ENCODE measurements around the genes AK1, BBLN, GOLGA2 and SWI5.

GRCh38 chr9:127808809-127809471, 6.3 kb downstream of the FPGS start:
- RRBS, result no CpG with 5 or more reads among the region's 11 CpGs

GRCh38 chr9:127833830-127834164, 20.7 kb downstream of the ENG start:
- RRBS, result no CpG with 5 or more reads among the region's 2 CpGs

DNA sequence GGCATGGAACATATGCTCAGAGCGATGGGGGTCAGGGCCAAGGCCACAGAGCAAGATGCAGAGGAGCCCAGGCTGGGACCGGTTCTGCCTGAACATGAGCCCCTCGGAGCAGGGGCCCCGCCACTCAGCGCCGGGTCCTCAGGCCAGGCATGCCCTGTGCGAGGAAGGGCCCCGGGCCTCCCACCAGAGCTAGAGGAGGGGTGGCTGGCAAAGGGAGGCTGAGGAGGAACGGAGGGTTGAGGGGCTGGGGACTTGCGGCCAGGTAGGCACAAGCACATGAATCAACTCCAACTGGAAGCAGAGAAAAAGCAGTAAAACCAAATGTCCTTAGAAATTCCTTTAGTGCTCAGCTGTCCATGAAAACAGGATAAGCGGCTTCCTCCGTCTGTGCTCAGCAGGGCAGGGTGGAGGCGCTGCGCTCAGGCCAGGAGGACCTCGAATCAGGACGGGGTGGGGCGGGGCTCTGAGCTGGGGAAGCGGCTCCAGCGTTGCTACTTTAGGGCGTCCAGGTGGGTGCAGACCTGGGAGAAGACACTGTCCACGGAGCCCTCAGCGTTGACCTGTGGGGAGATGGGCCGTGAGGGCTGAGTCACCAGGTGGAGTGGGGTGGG, 9.9 kb downstream of the AK1 start:
- RRBS, result 97% methylated on average over 8 of the region's 23 CpGs

DNA sequence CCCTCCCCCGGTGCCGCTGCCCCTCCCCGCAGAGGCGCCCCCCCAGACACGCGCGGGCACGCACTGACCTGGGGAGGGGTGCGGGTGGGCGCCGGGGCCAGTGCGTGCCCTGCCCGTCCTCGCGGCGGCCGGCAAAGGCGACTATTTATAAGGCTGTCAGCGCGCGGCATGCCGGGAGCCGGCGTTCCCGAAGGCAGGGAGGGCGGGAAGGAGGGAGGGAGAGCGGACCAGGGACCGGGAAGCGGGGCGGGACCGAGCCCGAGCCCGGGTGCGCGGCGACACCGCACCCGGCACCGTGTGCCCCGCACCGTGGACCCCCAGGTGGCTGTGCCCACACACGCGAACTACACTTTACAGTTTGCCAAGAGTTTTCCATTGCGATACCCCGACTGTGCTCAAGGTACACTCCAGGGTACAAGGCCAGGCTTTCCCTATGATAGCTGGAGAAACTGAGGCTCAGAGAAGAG, at the start of gene AK1:
Gene AK1 (minus strand): TSS at position 121 of the 467 bp plus-strand sequence.
- RRBS, result 4% methylated on average over 23 of the region's 45 CpGs

- RRBS, result no CpG with 5 or more reads among the region's 19 CpGs
Measured at GRCh38 chr9:127897152-127897671, 2.2 kb downstream of the ST6GALNAC6 start.

DNA sequence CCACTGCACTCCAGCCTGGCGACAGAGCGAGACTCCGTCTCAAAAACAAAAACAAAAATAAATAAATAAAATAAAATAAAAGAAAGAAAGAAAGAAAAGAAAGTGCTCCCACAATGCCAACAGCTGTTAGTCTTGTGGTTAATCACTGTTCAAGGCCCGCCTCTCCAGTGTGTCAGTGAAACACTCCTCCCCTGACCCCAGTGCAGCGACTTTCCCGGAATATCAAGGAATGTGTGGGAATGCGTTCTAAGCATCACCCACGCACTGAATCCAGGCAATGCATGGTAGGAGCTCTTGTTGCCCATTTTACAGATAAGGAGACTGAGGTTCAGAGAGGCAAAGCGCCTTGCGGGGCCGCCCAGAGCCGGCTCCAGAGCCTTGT, 1.1 kb downstream of the ST6GALNAC6 start:
- RRBS, result no CpG with 5 or more reads among the region's 12 CpGs

DNA sequence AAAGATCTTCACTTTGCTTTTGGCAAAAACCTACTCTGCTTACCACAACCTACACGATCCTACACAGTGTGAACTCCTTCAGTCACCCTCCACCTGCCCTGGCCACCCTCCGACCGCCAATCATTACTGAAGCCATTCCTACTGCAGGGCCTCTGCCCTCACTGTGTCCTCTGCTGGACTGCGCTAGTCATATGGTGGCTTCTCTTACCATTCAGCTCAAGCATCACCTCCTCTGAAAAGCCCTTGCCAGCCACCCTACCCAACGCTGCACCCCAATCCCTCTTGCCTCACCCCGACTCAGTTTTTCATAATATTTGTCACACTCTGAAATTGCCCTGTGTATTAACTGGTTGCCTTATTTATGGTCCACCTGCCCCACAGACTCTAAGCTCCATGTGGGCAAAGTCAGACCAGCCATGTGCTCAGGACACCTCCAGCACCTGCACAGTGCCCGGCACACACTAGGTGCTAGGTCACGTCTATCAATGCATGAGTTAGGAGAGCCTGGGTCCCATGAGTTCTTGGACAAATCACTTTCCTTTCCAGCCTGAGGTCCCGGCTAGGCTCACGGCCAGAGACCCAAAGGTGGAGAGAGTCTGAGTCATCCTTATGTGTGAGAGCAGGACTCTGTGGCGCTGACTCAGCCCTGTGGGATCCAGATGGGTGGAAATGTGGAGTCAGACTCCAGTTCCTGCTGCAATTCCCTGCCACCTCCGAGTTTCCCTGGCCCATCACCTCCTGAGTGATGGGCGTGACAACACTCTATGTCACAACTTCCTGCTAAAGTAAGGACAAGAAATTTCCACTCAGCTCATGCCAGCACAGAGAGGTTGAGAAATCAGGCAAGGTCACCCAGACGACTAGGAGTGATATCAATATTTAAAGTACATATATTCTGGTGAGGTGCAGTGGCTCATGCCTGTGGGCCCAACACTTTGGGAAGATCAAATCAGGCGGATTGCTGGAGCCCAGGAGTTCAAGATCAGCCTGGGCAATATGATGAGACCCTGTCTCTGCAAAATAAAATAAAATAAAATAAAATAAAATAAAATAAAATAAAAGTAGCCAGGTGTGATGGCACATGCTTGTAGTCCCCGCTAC, 2.4 kb upstream of the ST6GALNAC4 start:
- RRBS, result 19% methylated on average over 3 of the region's 16 CpGs

DNA sequence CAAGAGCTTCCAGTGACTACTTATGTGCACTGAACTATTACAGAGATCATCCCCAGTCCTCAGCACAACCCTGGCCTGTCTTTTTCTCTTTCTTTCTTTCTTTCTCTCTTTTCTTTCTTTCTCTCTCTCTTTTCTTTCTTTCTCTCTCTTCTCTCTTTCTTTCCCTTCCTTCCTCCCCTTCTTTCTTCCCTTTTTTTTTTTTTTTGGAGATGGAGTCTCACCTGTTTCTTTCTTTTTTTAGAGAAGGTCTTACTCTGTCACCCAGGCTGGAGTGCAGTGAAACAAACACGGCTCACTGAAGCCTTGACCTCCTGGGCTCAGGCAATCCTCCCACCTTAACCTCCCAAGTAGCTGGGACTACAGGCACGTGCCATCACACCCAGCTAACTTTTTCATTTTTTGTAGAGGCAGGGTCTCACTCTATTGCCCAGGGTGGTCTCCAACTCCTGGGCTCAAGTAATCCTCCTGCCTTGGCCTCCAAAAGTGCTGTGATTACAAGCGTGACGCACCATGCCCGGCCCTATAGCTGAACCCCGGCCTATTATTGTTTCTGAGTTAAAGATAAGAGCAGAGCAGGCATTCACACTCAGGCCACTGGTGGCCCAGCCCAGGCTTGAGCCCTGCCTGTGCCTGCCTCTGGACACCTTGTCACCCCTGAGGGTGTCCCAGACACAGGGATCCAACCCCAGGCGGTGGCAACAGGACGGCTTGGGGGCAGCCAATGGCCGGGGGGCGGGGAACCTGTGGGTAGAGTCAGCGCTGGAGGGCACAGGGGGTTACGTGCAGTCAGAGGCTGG, 4.3 kb downstream of the PIP5KL1 start:
- RRBS, result no CpG with 5 or more reads among the region's 12 CpGs

DNA sequence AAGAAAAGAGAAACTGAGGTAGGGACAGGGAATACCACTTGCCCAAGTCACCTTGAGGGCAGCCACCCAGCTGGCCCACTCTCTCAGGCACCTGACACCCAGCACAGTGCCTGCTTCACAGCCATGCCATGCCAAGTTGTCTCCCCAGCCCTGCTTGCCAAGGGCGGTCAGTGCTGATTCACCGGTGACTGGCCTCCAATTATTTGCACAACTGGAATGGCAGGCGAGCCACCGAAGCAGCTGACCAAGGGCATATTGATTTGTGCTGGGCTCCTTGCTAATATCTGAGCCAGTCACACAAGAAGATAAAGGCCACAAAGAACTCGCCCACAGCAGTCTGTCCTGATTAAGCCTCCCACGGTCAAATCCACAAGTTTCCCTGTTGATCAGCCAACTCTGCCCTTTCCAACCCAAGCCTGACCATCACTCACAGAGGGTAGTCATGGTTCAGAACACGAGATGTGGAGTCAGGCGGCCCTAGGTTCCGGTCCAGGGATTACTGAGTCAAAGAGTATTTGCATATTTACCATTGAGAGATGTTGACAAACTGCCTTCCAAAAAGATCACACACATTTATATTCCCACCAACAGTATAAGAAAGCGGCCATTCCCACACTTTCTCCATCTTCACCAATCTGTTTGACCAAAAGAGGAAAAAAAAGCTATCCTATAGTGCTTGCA, 6.4 kb upstream of the EEIG1 start:
- RRBS, result no CpG with 5 or more reads among the region's 10 CpGs

GRCh38 chr9:128102534-128102788, 25.1 kb downstream of the PTGES2 start:
- RRBS, result no CpG with 5 or more reads among the region's 4 CpGs

DNA sequence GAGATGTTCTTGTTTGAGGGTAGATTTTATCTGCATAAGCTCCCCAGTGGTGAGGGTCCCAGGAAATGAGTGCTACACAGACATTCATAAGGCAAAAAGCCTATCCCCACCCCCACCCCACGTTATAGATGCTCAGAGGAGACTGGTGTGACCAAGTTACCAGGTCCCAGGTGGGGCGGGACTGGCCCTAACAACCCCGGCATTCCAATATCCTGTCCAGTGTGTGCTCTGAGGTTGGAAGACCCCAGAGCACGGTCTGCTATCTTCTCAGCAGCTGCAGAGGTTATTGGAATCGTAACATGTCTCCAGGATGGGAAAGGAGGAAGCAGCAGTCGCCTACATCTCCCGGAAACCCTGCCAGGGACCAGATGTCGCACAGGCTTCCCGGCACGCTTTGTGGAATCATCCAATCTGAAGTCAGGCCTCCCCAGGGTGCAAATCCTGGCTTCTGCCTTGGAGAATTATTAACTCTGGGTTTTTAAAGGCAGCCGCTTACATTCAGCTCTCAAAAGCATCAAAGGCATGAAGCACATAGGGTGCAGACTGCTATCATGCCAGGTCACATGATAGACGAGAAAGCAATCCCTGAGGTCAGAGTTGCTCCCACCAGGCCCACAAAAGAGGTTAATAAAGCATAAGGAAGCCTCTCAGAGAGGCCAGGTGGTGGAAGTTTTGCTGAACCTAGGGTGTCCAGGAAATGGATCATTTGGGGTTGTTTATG, 4.5 kb upstream of the PTGES2 start:
- RRBS, result 85% methylated on average over 2 of the region's 12 CpGs

GRCh38 chr9:128145370-128146196, 3.7 kb upstream of the LCN2 start:
- RRBS, result no CpG with 5 or more reads among the region's 17 CpGs

DNA sequence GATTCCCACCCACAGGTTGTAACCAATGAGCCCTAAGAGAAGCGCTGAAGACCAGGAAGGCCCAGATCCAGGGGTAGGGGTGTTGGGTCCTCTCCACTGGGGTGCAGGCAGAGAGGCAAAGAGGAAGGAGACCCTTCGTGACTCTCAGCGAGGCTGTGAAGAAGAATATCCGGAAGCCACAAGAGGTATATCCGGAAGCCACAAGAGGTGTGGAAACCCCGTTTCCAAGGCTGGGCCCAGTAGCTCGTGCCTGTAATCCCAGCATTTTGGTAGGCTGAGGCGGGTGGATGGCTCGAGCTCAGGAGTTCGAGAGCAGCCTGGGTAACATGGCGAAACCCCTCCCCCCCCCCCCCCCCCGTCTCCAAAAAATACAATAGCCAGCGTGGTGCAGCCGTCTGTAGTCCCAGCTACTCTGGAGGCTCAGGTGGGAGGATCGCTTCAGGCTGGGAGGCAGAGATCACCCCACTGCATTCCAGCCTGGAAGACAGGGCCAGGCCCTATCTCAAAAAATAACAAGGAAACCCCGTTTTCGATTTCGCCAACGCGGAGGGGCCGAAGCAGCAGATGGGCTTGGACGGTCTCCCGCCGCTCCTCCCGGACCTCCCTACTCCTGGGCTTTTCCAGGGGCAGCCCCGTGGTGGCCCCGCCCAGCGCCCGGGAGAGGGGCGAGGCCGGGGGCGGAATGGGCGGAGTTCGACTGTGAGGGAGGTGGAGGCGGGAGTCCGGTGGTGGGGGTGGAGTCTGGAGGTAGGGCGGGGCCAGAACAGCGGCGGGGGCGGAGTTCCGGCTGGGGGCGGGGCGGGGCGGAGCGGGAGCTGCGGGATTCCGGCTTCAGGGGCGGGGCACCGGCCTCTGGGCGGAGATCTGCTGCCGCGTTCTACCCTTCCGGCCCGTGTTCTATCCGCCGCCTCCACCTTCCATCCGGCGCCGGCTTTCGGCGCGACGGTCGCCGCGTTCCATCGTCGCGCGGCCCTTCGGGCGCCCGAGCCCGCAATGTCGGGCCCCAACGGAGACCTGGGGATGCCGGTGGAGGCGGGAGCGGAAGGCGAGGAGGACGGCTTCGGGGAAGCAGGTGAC, at the start of gene BBLN:
Gene BBLN (plus strand): TSS at position 851 of the 1,077 bp plus-strand sequence.
- RRBS, result 5% methylated on average over 43 of the region's 82 CpGs

GRCh38 chr9:128169791-128170566, 9.9 kb downstream of the BBLN start:
- RRBS, result no CpG with 5 or more reads among the region's 11 CpGs

DNA sequence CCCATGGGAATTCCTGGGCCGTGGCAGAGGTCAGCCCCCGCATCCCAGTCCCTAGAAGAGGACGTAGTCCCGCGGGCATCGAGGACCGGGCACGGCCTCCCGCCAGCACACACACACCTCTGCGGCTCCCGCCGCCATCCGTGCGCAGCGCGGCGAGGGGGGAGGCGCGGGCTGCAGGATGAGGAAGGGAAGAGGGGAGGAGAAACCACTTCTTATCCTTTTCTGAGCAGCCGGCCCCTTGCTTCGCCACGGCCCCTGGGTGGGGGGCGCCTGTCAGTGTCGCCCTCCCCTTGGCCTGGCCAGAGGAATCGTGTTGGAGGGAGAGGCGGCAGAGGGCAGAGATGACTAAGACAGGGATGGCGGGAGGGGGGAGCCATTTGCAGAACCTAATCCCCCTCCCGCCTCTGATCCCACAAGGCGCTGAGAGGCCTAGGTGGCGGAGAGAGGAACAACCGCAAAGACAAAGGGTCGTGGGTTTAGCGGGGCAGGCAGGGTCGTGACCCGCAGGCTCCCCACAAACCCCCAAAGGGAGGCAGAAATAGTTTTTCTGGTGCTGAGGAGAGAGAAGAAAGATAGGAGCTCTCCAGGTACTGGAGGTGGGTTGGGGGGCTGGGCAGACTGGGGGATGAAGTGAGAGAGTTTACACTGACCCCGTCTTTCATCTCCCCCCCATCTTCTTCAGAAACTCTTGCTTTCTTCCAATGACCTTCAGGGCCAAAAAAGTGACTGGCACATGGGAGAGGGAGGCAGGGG, 1.1 kb downstream of the DNM1 start:
- RRBS, result no CpG with 5 or more reads among the region's 36 CpGs

DNA sequence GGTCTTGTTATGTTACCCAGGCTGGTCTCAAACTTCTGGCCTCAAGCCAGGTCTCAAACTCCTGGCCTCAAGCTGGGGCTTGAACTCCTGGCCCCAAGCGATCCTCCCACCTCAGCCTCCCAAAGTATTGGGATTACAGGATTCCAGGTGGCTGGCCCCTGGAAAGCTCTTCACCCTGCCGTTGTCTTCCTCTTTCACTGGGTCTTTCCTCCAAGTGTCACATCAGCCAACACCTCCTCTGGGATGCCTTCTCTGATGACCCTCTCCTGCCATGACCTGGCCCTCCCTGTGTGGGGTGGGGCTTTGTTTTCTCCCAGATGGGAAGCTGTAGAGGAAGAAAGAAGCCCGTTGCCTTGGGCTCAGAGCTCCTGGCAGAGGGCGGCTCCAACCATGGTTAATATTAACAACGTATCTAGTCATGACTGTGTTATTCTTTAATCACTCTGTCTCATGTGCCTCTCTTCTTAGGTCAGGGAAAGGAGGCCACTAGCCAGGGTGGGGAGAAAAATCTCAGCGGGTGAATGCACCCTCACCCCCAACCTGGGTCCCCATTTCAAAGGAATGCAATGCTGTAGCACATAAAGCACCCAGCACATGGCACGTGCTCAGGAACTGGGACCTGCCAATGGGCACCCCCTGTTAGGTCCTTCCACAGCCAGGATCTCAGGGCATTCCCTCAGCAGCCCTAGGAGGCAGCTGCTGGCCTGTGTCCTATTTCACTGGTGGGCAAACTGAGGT, 8.5 kb downstream of the DNM1 start:
- RRBS, result no CpG with 5 or more reads among the region's 7 CpGs

DNA sequence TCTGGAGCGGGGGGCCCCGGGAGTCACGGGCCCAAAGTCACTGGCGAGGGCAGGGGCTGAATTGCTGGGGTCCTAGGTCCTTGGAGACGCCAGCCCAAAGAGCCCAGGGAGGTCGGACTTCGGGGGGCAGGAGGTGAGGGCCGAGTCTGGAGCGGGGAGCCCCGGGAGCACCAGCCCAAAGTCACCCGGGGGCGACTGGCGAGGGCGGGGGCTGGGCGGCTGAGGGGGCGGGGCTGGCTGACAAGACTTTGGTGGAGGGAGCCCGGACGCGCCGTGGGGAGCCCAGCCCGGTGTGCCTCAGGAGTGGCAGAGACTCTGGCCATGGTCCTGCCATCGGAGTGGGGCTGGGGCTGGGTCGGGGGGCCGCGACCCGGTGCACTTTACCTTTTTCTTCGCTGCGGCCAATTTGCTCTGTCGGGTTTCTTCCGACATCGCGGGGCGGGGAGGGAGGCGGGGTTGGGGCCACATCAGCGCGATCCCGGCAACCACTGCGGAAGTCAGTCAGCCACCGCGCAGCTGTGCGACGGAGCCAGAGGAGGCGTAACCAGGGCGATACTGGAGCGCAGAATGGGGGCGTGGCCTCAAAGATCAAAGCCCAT, at the start of gene GOLGA2:
Gene GOLGA2 (minus strand): TSS at position 499 of the 599 bp plus-strand sequence.
- RRBS, result 8% methylated on average over 20 of the region's 46 CpGs

- RRBS, result 6% methylated on average over 13 of the region's 25 CpGs
Measured at GRCh38 chr9:128276108-128276391, at the start of gene SWI5. SWI5 (plus strand) TSS chr9:128276276.

DNA sequence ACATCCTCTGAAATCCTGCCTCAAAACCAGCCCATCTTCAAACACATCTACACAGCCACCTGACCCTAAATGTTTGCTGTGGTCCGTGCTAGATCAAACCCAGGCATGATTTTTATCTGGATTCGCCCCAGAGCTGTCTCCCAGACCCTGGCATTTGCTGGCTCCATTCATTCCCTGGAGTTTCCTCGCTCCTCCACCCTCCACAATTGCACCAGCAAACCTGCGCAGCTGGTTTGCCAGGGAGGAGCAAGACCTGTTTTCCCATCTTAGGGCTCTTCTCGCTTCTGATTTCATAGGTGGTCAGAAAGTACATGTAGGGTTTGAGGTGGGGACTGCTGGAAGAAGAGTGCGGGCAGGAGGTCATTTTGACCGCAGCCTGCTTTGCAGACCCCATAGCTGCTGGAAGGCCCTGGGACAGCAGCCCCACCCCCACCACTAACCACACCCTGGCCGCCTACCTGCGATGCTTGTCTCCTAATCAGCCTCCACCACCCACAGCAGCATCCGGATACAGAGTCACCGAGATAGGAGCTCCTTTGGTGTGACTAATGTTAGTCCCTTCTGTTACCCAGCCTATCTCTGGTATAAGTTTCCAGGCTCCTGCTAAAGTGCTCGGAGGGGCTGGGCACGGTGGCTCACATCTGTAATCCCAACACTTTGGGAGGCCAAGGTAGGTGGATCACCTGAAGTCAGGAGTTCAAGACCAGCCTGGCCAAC, 22.8 kb downstream of the SWI5 start:
- RRBS, result no CpG with 5 or more reads among the region's 13 CpGs

GRCh38 chr9:128310083-128311341, 11.7 kb downstream of the TRUB2 start:
- RRBS, result 94% methylated on average over 4 of the region's 21 CpGs

Measured in OVCAR3 (cell line).